Measurements from ENCODE around the gene S100G.

GRCh38 chrX:15855781-15856456 lies 1.3 kb upstream of the AP1S2 start:
- PRO-cap, 2 experiments, result no peak in any of the 2 experiments
- RAMPAGE, long total RNA, 4 experiments, result no peak in any of the 4 experiments

DNA sequence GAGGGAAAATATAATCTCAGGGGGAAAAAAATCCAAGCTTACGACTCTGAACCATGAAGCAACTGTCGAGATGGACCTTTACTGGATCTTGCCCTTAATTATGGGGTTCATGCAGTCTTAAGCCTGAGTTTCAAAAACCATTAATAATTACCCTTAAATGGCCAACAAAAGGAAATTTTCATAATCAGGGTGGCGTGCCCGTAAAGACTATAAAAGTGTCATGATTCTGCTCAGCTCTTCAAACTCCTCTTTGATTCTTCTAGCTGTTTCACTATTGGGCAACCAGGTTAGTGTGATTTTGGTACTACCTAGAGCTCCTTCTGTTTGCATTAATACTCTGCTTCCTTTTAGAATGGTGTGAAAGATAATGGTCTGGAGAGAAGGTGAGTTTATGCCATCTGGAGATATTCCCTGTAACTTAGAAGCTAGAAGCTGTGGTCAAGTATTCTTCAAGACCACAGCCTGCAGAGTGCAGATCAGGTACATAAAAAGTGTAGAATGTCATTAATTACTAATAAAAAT lies at the start of gene S100G:
TSS of gene S100G (plus strand) at position 241 of the 522 bp plus-strand sequence.
- PRO-cap, 2 experiments, result no peak in any of the 2 experiments
- RAMPAGE, long total RNA, 4 experiments, result no peak in any of the 4 experiments

DNA sequence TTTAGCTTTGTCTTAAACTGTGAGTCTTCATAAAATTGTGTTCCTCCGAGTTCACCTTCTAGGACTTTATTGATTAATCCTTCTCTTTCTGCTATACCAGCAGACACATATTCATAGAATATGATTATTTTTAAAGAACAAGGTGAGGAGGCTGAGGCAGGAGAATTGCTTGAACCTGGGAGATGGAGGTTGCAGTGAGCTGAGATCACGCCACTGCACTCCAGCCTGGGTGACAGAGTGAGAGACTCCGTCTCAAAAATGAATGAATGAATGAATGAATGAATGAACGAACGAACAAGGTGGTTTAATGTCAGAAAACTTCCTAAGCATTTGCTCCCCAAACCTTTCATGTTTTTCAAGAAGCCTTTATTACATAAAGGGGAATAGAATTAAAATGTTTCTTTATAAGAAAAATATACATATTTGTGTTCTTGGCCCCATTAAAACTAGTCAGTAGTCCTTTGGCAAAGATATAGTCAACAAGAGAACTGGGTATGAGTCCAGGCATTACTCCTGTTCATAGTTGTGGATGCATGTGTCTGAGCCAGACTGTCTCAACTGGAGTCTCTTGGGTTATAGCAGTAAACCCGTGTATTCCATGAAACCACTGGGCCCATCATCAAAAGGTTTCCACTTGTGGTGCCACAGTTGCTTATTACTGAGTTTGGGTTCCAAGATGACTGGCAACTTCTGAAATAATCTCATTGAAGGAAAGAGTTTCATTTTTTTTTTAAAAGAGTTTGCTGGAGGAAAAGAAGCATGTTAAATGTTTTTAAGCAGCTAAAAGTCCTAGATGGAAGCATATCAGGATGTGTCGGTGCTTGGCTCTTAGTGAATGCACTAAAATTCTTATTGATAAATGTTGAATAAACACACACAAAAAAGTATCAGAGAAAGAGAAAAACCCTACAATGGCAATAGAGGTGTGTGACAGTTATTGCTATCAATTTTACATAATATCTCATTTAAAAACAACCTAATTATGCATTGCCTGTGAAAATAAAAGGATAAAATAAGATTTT lies 24.5 kb upstream of the TXLNG start:
- PRO-cap, 2 experiments, result no peak in any of the 2 experiments
- RAMPAGE, long total RNA, 4 experiments, result no peak in any of the 4 experiments

DNA sequence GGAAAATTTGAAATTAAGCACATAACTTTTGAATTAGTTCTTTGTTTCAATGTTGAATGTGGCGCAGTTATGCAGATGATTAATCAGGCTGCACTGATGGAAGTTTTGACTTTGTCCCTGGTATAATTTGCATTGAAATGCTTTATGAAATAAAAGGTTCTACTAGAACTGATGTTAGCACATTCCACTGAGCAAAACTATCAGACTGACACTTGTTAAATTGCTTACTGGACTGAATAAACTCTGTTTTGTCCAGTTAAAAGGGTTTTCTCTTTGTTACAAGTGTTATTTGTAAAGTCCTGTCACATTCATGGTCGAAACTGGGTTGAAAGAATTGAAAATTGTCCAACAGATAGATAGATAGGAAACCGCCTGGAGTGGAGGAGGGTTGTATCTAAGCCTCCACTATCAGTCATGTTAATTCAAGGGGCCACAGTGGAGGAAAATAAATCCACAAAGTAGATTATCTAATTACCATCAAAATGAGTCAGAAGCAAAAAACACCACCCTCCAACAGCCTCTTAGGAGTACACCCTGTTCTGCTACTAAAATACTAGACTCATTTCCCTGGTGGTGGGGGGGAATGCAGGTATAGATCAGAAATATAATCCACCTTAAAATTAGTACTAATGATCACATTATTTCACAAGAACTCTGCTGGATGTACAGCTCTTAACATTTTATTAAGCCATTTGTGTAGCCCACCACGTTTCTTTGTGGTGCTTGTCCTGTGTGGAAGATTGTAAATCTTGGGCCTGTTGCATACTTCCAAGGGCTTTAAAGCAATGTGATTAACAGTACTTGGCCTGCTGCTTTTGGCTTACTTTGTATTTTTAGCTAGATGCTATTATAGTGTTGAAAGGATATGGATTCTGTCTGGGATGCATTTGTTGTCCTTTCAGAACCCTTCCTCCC lies 26.9 kb downstream of the RBBP7 start:
- PRO-cap, 2 experiments, result no peak in any of the 2 experiments
- RAMPAGE, long total RNA, 4 experiments, result no peak in any of the 4 experiments

DNA sequence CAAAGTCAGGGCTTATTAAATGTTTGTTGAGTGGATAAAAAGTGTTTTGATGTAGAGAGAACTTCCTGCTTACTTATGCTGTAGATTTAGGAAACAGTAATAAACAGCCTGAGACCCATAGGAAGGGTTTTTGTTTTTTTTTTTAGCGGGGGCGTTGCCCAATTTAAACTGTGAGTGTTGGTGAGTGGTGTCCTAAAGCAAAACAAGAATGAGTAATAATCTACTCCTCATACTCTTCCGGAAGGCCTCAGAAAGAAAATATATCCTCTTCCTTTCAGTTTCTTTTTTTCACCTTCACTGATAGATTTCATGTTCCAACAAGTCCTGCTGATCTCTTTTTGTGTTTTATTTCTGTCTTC lies 104.4 kb upstream of the SCML1 start:
- PRO-cap, 2 experiments, result no peak in any of the 2 experiments
- RAMPAGE, long total RNA, 4 experiments, result no peak in any of the 4 experiments

DNA sequence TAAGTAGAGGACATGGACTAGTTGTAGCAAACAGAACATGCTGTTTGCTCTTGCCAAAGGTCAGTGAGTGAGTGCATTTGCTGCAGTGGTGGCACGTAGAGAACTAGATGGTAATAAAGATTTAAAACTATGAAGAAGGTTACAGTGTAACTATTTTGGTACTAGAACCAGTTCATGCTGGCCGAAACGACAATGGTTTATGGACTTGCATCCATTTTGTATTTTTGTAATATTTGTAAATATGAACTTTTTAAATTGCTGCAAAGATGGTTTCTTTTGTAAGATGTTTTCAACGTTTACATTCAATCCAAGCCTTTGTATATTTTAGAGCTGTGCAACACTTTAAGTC lies 1.8 kb upstream of the SCML1 start:
- PRO-cap, 2 experiments, result no peak in any of the 2 experiments
- RAMPAGE, long total RNA, 4 experiments, result no peak in any of the 4 experiments

DNA sequence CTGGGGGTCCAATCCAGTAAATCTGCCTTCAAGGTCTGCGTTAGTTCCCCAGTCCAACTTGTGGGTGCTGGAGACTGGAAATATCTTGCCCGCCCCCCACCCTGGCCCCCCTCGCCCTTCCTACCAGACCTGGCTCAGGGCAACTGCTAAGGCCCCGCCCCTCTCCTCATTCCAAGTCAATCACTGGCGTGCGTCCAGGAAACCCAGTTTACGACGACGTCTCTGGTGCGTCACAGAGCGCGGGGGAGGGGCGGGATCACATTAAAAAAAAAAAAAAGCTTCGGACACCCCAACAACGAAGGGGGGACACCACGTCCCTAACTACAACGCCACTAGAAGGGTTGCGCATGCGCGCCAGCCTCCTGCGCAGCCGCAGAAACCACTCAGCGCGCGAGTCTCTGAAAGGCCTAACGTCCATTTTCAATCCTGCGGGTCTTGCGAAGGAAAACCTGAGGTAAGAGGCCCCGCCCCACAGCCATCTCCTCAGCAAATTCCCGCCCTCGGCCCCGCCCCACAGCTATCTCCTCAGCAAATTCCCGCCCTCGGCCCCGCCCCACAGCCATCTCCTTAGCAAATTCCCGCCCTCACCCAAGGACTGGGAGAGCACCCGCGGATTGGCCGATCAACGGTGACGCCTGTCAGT lies 425 bp upstream of the SCML1 start:
- PRO-cap, 2 experiments, result peak in 2 of 2 experiments; most common minus-strand start position 323 of the sequence (in 1)
- RAMPAGE, long total RNA, 4 experiments, result no peak in any of the 4 experiments

GRCh38 chrX:18587812-18588127 lies 84.1 kb downstream of the RS1 start:
- PRO-cap, 2 experiments, result no peak in any of the 2 experiments
- RAMPAGE, long total RNA, 4 experiments, result no peak in any of the 4 experiments

DNA sequence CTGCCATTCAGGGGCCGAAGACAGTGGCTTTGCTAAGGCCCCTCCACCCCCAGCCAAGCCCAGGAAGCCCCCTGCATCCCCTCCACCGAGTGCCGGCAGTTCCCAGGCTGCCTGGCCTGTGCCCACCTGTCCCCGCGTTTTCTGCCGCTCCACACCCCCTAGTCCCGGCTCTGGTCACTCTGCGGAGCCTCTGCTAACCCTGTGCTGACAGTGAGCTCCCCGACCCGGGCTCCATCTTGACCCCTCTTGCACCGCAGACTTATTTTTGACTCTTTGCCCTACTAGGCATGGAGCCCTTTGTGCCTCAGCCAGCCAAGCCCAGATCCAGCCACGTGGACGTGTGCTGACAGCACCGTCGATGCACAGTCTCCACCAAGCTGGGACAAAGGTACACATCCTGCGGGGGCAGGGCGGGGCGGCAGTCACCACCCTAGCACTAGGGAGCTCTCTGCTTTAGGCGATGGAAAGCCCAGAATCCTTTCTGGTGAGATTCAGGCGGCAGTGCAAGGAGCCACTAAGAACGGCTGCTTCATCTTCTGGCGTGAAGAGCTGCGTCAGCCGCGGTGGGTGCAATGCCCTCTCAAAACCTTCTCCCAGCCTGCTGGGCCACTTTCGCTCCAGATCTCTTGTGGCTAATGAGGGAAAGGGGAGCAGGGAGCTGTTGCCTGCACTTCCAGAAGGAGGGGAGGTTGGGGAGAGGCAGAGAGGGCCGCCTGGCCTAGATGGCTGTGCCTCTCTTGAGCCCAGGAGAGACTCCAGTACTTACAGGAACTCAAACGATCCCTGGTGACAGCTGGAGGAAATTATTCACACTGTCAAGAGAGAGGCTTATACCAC lies 96.5 kb downstream of the PHKA2 start:
- PRO-cap, 2 experiments, result no peak in any of the 2 experiments
- RAMPAGE, long total RNA, 4 experiments, result no peak in any of the 4 experiments

- PRO-cap, 2 experiments, result no peak in any of the 2 experiments
- RAMPAGE, long total RNA, 4 experiments, result no peak in any of the 4 experiments
Observed at GRCh38 chrX:19122810-19123362, 618 bp upstream of the ADGRG2 start.

DNA sequence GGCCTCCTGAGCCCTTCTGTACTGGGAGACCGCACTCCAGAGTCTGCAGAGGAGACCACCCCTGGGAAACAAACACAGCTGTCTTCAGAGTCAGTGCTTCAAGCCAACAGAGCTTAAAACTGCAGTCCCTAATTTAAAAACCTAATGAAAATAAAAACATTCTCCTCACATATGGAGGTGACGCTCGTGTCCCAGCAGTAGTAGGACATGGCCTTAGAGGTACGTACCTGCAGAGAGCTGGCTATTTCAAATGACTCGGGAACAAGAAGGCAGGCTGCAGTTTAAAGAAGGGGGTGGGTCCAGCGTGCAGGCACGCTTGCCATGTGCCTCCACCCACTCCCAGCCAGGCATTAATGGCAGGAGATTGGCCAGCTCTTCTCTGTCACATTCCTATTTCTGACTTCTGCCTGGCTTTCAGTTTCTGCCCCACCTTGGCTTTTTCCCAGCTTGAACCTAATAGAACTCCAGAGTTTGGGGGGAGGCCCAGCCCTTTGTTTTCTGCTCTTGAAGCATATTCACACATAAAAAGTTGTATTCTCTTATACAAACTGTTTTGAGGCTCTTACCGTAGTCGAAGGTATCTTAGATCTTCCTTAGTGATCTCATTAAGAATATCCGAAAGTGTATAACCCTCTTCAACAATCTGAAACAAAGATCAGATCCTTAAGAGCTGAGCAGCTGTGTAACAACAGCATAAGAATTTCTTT lies 17.2 kb downstream of the PDHA1 start:
- PRO-cap, 2 experiments, result no peak in any of the 2 experiments
- RAMPAGE, long total RNA, 4 experiments, result no peak in any of the 4 experiments

- PRO-cap, 2 experiments, result no peak in any of the 2 experiments
- RAMPAGE, long total RNA, 4 experiments, result start-site peak on the minus strand in 1 of 4 experiments, at chrX:19545924-19546049 at its widest, 35 reads per replicate
Observed at GRCh38 chrX:19545855-19546208, 30.5 kb upstream of the MAP3K15 start.

DNA sequence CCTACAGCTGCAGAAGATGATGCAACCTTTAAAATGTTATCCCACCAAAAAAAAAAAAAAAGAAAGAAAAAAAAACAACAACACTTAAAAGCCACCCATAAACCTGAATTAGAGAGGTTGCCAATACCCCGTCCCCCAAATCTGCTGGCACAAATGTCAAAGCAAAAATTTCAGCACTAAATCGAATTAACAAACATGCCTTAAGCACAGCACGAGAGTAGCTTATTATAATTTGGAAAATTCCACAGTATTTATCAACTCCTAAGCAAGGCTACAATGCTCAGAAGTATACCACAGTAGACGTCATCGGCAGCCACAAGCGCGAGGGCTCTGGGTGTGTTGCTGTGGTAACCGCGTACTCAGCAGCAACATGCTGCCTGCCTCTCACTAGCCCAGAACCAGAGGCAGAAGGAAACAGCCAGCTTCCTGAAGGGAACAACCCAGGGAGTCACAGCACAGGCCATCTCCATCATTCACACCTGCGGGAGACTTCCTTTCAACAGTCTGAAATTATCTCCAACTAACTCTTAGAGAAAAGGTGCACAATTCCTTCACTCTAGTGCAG lies 167.6 kb upstream of the MAP3K15 start:
- PRO-cap, 2 experiments, result no peak in any of the 2 experiments
- RAMPAGE, long total RNA, 4 experiments, result no peak in any of the 4 experiments

DNA sequence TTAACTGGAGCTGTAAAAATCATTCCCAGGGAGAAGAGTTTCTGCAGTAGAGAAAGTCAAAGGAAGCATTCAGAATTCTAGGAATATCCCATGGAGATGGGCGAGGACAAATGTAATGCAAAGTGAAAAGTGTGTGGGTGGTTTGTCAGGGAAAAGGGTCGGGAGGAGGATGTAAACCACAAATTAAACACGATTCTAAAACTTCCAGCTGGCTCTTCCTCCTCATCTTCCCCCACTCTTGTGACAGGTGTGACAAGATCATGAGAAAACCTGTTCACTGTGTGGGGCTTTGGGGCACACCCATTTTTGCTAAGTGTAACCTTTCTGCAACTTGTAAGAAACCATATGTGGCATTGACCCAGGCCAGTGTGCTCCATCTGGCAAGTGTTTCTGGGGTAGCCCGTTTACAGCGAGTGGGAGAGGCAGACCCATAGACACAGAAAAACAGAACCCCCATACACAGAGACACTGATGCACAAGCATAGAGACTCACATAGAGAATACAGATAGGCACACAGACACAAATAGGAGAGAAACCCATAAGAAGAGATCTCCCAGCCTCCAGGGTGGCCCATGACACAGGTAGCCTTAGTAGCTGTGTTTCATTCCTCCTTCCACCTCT lies 114.7 kb downstream of the SH3KBP1 start:
- PRO-cap, 2 experiments, result no peak in any of the 2 experiments
- RAMPAGE, long total RNA, 4 experiments, result no peak in any of the 4 experiments

- PRO-cap, 2 experiments, result no peak in any of the 2 experiments
- RAMPAGE, long total RNA, 4 experiments, result start-site peak on the minus strand in 1 of 4 experiments, at chrX:19965515-19965571 at its widest, 8 reads per replicate
Observed at GRCh38 chrX:19964793-19965811, 25.8 kb downstream of the BCLAF3 start.

GRCh38 chrX:20029627-20030164 lies 38.8 kb upstream of the BCLAF3 start:
- PRO-cap, 2 experiments, result no peak in any of the 2 experiments
- RAMPAGE, long total RNA, 4 experiments, result no peak in any of the 4 experiments

GRCh38 chrX:20263225-20263829 lies 3.4 kb downstream of the RPS6KA3 start:
- PRO-cap, 2 experiments, result no peak in any of the 2 experiments
- RAMPAGE, long total RNA, 4 experiments, result no peak in any of the 4 experiments

GRCh38 chrX:20265956-20266369 lies 746 bp downstream of the RPS6KA3 start:
- PRO-cap, 2 experiments, result peak in 1 of 2 experiments; most common plus-strand start chrX:20266224 (in 1); most common minus-strand start chrX:20266156 (in 1)
- RAMPAGE, long total RNA, 4 experiments, result start-site peak on the minus strand in 1 of 4 experiments, at chrX:20266202-20266396 at its widest, 6 reads per replicate

- PRO-cap, 2 experiments, result no peak in any of the 2 experiments
- RAMPAGE, long total RNA, 4 experiments, result no peak in any of the 4 experiments
Observed at GRCh38 chrX:20314938-20315628, 48.4 kb upstream of the RPS6KA3 start.

GRCh38 chrX:21149113-21149312 lies 225.2 kb upstream of the CNKSR2 start:
- PRO-cap, 2 experiments, result no peak in any of the 2 experiments
- RAMPAGE, long total RNA, 4 experiments, result no peak in any of the 4 experiments

Measured in upper lobe of left lung (tissue), 5 donors.